HCT116 (cell line): ENCODE measurements around the gene CFD.

DNA sequence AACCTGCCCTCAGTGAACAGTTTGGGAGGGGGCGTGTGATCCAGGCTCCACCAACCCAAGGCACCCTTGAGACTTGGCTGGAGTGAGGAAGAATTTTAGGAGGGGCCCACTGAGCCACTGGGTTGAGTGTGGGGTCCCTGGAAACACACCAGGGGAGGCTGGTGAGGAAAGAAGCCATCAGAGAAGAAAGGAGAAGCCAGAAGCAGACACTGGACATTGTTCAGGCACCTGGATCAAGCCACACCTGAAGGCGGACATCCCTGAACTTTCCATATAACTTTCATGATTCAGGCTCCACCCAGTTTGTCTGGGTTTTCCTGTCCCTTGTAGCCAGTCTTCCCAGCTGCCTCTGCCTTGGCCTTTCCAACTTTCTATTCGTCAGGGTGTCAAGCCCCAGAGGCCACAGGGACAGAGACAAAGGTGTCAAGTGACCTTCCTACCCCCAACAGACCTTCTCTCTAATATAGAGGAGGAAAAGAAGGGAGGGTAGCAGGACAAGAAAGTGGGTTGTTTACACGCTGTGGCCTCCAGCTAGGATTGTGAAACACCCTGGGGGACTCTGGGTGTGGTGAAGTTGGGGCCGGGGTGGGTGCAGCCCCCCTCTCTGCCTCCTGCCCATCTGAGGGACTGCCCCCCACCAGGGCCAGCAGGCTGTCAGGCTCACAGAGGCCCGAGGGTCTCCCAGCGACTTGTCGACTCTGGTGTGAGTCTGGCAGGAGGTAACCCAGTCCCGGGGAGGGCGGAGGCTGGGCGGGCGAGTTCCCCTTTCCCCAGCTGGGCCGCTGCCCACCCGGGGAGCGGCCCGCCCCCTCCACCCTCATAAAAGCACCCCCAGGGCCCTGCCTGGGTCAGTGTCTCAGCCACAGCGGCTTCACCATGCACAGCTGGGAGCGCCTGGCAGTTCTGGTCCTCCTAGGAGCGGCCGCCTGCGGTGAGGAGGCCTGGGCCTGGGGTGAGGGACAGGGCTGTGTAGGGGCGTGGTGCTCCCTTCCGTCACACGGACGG lies at the start of gene CFD:
CFD (plus strand) TSS at position 851 of the 1,005 bp plus-strand sequence.
- RRBS: 68% methylated on average over 6 of the region's 25 CpGs

- RRBS: no CpG with 5 or more reads among the region's 18 CpGs
Observed at GRCh38 chr19:871662-872050, 12.2 kb downstream of the CFD start.

DNA sequence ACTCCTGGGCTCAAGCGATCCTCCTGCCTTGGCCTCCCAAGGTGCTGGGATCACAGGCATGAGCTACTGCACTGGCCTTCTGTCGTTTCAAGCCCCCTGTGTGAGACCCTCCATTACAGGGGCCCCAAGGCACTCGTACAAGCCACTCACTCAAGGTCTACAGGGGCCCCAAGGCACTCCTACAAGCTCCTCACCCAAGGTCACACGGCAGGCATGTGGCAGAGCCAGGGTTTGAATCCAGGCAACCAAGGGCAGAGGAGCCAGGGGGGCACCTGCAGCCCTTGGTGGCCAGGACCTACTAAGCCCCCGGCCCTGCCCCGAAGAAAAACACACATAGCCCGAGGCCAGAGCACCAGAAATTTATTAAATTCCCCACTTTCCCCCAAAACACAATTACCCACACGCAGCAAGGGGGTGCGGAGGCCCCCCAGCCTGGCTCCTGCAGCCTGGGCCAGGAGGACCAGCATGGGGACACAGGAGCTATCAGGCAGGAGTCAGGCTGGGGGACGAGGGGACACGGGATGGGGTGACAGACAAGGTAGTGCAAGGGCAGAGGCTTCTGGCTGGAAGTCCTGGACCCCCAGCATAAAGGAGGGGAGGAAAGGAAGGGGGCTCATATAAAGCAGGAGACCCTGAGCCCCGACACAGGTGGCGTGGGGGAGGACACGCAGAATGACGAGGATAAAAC lies 3.3 kb upstream of the MED16 start:
- RRBS: no CpG with 5 or more reads among the region's 15 CpGs

GRCh38 chr19:917543-918166 lies 522 bp downstream of the KISS1R start:
- RRBS: 2% methylated on average over 31 of the region's 62 CpGs

GRCh38 chr19:928646-929253 lies 2.9 kb downstream of the ARID3A start:
- RRBS: no CpG with 5 or more reads among the region's 15 CpGs

DNA sequence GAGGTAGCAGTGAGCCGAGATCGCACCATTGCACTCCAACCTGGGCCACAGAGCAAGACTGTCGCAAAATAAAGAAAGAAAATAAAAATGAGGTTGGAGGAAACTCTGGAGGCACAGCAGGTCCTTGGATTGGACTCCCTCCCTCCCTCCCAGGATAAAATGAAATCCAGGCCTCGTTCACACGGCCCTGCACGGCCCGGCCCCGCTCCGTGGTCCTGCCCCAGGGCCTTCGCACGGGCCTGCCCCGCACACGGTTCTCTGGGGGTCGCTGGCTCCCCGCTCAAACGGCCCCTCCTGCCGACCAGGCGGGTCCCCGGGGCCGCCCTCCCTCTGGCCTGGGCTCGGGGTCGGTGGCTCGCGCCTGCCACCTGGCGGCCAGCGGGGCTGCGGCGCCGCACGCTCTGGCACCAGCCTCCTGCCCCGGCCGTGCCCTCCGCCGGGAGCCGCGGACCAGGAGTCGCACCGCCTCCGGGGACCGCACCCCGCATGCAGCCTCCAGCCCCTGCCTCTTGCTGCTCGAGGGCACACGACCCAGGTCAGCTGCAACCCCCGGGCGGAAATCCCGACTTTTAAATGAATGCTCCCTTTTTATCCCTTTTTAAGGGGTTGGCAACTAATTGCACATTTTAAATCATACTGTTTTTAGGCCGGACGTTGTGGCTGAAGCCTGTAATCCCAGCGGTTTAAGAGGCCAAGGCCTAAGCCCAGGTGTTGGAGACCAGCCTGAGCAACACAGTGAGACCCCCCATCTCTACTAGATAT lies 1.4 kb upstream of the WDR18 start:
- RRBS: 4% methylated on average over 14 of the region's 49 CpGs

- RRBS: no CpG with 5 or more reads among the region's 53 CpGs
Observed at GRCh38 chr19:984428-985238, 488 bp downstream of the WDR18 start.

- RRBS: no CpG with 5 or more reads among the region's 6 CpGs
Observed at GRCh38 chr19:1022650-1023215, 1.8 kb upstream of the TMEM259 start.

DNA sequence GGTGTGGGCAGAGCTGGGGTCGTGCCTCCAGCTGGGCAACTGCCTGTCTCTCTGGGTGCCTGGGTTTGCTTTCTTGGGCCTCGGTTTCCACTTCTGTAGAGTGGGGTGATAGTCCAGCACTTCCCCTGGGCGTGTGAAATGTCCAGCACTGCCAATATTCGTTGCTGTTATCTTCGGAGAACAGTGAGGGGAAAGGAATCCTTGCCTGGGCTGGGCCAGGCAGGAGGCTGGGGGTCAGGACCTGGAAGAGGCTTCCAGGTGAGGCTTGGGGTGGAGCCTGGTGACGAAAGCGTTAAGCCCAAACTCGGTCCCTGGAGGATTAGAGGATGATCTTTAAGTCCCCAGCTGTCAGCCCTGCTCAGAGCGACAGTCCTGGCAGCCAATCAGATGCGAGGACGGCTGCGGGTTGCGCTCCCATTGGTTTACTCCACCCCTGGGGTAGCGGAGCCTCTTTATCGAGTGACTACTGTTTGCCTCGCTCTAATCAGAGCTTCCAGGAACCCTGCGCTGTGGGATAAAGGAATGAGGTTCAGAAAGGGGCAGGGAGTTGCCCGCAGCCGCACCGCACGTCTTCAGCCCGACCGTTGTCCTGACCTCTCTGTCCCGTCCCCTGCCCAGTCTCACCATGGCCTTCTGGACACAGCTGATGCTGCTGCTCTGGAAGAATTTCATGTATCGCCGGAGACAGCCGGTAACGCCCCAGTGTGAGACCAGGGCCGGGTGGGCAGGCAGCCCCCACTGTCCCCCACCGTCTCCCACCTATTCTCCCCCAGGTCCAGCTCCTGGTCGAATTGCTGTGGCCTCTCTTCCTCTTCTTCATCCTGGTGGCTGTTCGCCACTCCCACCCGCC lies 1.1 kb downstream of the ABCA7 start:
- RRBS: no CpG with 5 or more reads among the region's 33 CpGs

DNA sequence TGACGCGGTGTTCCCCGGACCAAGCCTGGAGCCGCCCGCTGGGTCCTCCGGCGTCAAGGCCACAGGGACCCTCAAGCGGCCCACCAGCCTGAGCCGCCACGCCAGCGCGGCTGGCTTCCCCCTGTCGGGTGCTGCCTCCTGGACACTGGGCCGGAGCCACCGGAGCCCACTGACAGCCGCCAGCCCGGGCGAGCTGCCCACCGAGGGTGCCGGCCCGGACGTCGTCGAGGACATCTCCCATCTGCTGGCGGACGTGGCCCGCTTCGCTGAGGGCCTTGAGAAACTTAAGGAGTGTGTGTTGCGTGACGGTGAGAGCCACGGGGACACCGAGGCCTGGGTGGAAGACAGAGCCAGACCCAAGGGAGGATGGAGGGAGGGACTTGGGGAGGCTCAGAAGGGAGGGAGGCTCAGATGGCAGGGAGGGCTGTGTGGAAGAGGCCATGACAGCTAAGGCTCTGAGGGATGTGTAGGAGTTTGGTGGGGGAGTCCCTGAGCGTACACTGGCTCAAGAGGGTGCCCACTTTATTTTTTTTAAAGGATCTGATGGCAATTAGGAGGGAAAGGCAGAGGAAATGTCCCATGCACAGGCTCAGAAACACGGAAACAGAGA lies 1.6 kb downstream of the ARHGAP45 start:
- RRBS: 98% methylated on average over 3 of the region's 34 CpGs

DNA sequence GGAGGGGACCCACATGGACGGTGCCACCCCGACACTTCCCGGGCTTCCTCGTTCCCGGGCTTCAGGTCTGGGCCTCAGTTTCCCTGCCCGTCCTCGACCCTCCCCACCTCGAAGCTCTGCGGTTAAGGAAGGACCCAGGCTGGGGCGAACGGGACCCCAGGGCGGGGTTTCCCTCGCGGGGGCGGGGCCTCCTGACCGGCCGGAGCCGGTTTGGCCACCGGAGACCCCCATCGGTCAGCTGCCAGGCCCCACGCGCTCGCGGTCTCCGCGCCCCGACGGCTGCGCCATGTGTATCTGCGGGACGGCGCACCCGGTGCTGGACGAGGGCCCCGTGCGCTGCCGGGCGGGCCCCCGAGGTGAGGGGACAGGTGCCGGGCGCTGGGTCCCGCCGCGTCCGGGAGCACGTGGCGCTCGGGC lies 4.0 kb downstream of the ARHGAP45 start:
- RRBS: 97% methylated on average over 8 of the region's 48 CpGs

DNA sequence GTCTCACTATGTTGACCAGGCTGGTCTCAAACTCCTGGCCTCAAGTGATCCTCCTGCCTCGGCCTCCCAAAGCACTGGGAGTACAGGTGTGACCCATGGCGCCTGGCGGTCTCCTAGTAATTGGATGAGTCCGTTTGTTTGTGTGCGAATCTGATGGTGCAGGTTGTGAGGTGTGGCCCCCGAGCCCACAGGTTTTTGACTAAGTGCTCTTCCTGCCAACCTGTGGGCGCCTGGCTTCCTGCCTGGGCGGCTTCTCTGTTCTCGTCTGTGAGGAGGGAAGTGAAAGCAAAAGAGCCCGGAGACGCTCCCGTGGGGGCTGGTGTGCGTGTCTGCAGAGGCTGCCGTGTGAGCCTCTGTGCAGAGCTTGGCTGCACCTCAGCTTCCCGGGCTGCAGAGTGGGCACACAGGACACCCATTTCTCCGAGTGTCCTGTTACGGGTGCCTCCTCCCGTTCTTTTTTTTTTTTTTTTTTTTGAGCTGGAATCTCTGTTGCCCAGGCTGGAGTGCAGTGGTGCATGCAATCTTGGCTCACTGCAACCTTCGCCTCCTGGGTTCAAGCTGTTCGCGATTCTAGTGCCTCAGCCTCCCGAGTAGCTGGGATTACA lies 10.1 kb downstream of the ARHGAP45 start:
- RRBS: 95% methylated on average over 5 of the region's 22 CpGs

DNA sequence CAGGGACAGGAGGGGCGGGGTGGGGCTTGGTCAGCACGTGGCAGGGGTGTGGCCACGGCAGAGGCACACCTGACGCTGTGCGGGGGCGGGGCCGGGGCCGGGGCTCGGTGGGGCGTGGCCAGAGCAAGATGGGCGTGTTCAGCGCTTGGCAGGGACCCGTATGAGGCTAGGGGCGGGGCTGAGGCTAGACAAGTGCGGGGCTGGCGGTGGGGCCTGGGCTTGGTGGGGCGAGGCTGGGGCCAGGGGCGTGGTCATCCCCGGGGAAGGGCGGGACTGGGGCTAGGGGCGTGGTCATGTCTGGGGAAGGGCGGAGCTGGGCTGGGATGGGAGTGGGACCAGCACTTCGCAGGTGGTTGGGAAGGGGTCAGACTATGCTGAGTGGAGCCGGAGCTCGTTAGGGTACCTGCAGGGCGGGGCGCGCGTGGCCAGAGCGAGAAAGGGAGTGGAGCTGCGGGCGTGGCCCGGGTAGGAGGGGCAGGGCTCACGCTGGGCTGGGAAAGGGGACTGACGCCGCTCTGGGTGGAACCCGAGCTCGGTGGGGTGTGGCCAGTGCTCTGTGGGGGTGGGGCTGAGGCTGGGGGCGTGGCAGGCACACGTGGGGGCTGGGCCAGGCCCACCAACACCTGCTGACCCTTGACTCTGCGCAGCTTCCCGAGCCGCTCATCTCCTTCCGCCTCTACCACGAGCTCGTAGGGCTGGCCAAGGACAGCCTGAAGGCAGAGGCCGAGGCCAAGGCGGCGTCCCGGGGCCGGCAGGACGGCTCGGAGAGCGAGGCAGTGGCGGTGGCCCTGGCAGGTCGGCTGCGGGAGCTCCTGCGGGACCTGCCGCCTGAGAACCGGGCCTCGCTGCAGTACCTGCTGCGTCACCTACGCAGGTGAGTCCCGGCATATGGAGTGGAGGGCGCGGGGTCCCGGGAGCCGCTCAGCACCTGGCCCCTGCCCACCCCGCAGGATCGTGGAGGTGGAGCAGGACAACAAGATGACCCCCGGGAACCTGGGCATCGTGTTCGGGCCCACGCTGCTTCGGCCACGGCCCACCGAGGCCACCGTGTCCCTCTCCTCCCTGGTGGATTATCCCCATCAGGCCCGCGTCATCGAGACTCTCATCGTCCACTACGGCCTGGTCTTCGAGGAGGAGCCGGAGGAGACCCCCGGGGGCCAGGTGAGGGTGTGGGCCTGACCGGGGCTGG lies 12.6 kb downstream of the POLR2E start:
- RRBS: 56% methylated on average over 22 of the region's 87 CpGs

GRCh38 chr19:1089634-1090525 lies 5.3 kb downstream of the POLR2E start:
- RRBS: no CpG with 5 or more reads among the region's 34 CpGs

DNA sequence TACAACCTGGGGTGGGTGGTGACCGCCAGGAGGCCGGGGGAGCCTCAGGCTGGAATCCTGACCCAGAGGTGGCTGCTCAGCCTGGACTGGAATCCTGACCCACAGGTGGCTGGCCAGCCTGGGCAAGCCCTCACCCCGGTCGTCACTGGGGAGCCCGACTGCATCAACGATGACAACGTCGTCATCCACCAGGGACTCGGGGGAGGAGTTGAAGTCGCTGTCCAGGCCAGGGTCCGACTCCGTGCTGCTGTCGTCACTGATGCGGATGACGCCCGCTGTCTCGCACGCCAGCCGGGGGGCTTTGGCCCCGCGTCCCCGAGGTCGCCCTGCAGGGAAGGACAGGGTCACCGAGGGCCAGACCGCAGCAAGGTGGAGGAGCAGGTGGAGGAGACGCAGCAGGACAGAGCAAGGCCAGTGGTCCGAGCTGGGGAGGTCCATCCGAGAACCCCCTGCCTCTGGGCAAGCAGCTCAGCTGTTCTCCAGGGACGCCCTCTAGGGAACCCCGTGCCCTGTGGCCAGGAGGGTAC lies 10.4 kb downstream of the GPX4 start:
- RRBS: no CpG with 5 or more reads among the region's 30 CpGs

DNA sequence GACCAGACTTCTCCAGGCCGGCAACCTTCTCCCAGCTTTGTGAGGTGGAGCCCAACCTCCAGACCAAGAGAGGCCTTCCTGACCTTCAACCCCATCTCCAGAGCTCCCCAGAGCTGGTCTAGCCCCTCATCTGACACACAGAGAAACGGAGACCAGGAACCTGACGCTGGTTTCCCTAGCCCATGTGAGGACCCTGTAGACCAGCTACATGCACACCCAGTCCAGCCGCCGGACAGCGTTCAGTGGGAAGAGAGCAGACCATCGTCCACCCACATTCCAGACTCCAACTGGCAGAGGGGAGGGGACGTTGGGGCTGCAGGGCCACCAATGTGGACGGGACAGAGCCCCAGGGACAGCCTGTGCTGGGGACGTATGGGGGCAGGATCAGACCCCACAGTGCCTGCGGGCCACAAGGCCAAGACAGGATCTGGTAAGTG lies 11.4 kb downstream of the SBNO2 start:
- RRBS: no CpG with 5 or more reads among the region's 11 CpGs

DNA sequence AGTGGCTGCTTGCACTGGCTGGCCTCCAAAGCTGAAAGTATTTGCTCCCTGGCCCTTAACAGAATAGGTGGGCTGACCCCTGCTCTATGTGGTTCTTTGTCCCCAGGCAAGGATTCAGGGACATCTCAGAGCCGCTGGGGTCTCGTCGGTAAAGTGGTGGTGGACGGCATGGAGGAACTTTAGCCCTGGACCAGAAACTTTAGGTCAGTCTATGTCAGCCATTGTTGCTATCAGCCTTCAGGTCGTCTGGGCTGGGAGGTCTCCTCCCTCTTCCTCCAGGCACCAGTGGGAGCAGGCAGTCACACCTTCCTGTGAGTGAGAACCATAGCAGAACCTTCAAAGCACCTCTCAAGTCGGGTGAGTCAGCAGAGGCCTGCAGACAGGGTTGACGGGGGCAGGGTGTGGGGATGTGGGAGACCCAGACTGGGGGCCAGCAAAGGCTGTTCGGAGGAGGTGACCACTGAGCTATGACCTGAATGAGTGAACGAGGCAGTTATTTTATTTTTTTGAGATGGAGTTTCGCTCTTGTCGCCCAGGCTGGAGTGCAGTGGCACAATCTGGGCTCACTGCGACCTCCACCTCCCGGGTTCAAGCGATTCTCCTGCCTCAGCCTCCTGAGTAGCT lies 15.3 kb upstream of the SBNO2 start:
- RRBS: no CpG with 5 or more reads among the region's 14 CpGs

DNA sequence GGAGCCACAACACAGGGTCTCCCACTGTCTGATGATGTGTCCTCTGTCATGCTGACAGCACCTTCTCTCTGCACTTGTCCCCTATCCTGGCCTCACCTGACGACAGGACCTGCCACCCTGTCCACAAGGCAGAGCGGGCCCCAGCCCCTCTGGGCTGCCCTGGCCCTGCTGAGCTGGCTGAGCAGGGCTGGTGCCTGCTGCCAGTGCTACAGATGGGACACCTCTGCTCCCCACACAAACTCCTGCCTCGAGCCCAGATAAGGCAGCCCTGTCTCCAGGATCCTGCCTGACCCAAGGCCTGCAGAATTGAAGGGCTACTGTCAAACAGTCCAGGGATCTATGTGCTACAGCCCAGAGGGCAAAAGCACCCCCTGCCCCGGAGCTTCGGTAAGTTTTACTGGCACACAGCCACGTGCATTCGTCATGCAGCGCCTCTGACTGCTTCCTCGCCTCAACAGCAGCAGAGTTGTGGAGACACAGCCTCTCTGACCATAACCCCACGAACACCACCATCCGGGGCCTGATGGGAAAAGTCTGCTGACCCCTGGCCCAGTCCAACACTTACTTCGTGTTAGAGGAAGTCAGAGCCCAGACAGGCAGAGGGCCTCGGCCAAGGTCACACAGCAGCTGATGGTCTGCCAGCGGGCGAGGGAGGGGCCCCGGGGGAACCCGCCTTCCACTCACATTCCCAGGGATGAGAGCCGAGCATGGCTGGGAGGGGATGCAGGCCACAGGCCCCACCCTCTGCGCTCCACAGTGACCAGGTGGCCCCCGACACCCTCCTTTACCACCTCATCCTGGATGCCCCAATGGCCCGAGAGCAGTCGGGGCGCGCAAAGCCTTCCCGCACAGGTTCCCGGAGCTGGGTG lies 5.2 kb downstream of the CBARP start:
- RRBS: 100% methylated on average over 1 of the region's 26 CpGs

DNA sequence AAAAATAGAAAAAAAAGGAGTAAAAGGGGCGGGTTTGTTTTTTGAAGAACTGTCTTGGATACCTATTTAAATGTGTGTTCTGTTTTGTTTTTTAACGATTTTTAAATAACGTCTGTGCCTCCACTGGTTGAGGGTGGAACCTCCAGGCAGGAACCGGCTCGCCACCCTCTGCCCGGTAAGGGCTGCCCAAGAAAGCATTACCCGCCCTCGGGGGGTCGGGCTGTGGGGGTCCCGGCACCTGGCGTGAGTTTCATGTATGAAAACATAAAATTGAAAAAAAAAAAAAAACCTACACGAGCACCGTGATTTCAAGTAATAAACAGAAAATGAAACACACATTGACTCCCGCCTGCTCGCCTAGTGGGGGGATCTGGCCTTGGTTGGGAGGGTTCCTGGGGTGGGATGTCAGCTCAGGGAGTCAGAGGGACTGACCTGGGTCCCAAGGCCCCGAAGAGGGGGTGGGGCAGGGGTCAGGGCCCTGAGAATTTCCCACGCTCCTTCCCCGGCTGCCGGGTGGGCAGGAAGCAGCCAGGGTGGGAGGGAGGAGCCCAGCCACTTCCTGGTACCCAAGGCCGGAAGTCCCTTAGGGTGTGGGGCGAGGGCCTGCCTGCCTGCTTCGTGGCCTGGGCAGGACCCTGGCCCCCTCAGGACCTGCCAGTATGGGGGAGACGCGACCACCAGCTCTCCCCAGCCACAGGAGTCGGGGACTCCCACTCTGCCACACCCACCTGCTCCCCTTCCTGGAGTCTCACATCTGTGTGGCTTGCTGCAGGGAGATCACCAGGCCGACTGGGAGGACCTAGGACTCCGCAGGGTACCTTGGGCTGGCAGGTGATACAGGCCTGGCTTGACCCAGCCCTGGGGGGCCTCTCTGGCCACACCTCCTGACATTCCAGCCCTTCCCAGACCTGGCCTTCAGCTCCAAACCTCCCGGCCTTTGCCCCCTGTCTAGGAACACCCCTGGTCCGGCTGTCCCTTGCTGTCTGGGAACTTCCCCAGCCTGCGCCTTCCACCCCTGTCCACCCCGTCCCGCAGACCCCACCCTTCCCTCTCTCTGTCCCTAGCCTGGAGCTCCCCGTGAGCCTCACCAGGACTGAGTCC lies 10.0 kb upstream of the CIRBP start:
- RRBS: 11% methylated on average over 8 of the region's 33 CpGs

DNA sequence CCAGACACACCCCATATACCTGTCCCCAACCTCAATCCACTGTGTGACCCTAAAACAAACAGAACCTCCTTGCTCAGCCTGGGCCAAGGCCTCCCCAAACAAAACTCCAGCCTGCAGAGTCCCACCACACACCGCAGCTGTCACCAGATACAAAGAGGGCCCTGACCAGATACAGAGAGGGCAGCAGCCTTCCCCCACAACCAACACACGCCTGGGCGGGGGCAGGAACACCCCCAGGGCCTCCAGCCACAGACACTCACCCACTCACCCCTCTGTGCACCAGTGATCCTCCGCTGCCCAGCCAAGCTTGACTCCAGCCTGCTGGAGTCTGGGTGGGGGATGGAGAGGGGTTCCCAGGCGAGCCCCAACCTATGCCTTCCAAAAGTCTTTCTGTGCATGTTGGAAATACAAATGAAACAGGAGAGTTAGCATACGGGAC lies 5.9 kb upstream of the CIRBP start:
- RRBS: no CpG with 5 or more reads among the region's 6 CpGs